ENCODE data around the gene ZNF550.

- RRBS, 2 experiments: under 1 to 6% methylated on average over 23 to 36 of the region's 59 CpGs
Observed at GRCh38 chr19:57559456-57560213, at the start of gene ZNF550. TSS of gene ZNF550 (minus strand) at chr19:57559863.

DNA sequence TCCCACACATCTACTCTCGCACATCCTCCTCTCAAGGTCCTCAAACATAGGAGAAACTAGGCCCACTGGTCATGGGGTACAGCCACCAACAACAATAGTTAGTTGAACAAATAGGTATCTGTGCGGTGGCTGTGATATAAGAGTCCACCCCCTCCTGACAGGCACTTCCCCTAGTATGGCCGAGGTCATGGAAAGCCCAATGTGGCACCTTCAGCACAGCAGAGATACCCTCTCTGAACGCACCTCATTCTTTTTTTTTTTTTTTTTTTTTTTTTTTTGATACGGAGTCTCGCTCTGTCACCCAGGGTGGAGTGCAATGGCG is 1.3 kb downstream of the ZNF552 start:
- RRBS, 2 experiments: no CpG with 5 or more reads among the region's 7 CpGs

GRCh38 chr19:58037733-58038332 is 4.0 kb downstream of the ZSCAN1 start:
- RRBS, 2 experiments: 8 to 37% methylated on average over 7 of the region's 38 CpGs

DNA sequence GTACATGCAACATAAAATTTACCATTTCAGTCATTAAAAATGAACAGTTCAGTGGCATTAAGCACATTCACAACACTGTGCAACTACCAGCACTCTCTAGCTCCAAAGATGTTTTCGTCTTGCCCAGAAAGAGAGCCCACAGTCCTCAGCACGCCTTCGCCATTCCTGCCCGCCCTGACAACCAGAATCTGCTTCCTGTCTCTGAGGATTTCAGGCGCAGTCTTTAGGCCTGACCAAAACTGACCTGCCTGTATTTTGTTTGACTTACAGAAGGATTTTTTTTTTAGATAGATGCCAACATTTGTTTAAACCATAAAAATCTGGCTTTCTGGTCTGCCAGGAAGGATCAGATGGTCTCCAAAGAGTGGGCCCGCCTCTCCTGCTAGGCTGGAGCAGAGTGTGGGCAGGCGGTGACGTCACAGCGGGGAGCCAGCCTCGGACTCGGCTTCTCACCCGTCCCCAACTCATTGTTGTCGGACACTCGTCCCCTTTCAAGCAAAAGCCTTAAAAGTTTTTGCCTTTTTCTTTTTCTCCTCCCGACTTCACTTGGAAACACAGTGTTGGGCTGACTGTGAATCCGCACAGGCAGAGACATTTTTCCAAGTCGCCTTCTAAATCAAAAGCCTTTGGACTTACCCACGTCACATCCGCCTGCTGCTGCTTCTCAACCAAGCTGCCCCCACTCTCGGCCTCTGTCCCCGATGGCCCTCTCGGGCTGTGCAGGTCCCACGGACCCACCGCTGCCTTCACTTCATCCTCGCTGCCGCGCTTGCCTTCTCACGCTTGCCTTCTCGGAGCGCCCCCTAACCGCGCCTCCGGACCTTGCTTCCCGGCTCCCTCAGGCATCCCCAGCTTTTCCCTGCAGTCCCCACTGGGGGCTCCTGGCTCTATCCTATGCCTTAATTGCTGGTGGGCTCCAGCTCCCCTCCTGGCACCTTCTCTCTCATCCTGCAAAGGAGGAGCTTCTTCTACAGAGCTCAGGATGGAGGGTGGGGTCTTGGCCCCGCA is 4.2 kb upstream of the ZNF135 start:
- RRBS, 2 experiments: no CpG with 5 or more reads among the region's 35 CpGs

GRCh38 chr19:58306249-58306689 is 1.1 kb downstream of the ERVK3-1 start:
- RRBS, 2 experiments: no CpG with 5 or more reads among the region's 3 CpGs

GRCh38 chr19:58434403-58435284 is 5.3 kb downstream of the ZNF132 start:
- RRBS, 2 experiments: no CpG with 5 or more reads among the region's 2 CpGs

- RRBS, 2 experiments: no CpG with 5 or more reads among the region's 9 CpGs
Observed at GRCh38 chr19:58472860-58473926, 3.0 kb upstream of the ZNF446 start.

GRCh38 chr19:58474055-58474530 is 2.1 kb upstream of the ZNF446 start:
- RRBS, 2 experiments: no CpG with 5 or more reads among the region's 6 CpGs

DNA sequence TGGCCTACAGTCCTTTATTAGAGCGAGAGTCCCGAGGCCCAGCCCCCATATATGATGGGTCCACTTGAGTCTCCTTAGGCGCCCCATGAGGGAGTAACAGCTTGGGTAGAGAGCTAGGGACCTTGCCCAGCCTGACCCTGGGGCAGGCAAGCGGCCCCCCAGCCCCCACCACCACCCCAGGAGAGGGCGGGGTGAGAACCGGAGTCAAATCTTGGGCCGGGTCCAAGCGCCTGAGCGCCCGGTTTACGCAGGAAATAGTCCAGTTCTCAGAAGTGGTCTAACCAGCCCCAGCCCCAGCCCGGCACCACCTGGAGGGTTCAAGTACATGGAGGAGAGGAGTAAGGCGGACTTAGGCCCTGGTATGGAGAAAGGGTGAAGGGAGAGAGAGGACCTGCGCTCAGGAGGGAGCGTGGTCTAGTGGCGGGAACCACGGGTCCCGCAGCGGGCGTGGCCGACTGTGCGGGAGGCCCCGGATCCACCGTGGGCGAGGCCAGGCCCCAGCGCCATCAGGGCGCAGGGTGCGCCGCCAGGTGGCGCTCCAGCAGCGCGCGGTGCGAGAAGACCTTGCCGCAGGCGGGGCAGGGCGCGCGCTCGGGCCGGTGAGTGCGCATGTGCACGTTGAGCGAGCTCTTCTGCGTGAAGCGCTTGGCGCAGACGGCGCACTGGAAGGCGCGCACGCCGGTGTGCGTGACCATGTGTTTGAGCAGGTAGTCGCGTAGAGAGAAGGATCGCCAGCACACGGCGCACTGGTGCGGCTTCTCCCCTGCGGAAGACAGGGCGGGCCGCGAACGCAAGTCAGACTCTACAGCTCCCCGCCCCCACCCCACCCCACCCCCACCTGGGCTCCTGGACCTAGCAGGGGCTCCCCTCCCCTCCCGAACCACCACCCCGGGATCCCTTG is 2.0 kb upstream of the SLC27A5 start:
- RRBS, 2 experiments: 9 to 14% methylated on average over 14 to 18 of the region's 68 CpGs

GRCh38 chr19:58543578-58543872 is 339 bp upstream of the TRIM28 start:
- RRBS, 2 experiments: no CpG with 5 or more reads among the region's 19 CpGs

DNA sequence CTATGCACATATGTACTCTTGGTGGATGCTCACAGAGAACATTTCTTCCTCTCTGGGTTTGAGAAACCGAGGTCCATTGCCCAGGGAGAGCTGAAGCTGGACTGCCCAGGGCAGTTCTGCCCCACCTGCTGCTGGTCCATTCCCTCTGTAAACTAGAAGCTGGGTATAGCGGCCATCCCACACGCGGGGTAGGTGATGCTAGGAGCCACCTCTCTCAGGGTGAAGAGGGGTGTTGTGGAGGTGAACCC is 3.1 kb upstream of the UBE2M start:
- RRBS, 2 experiments: no CpG with 5 or more reads among the region's 4 CpGs

GRCh38 chr19:58561819-58562242 is 3.4 kb upstream of the UBE2M start:
- RRBS, 2 experiments: no CpG with 5 or more reads among the region's 24 CpGs

DNA sequence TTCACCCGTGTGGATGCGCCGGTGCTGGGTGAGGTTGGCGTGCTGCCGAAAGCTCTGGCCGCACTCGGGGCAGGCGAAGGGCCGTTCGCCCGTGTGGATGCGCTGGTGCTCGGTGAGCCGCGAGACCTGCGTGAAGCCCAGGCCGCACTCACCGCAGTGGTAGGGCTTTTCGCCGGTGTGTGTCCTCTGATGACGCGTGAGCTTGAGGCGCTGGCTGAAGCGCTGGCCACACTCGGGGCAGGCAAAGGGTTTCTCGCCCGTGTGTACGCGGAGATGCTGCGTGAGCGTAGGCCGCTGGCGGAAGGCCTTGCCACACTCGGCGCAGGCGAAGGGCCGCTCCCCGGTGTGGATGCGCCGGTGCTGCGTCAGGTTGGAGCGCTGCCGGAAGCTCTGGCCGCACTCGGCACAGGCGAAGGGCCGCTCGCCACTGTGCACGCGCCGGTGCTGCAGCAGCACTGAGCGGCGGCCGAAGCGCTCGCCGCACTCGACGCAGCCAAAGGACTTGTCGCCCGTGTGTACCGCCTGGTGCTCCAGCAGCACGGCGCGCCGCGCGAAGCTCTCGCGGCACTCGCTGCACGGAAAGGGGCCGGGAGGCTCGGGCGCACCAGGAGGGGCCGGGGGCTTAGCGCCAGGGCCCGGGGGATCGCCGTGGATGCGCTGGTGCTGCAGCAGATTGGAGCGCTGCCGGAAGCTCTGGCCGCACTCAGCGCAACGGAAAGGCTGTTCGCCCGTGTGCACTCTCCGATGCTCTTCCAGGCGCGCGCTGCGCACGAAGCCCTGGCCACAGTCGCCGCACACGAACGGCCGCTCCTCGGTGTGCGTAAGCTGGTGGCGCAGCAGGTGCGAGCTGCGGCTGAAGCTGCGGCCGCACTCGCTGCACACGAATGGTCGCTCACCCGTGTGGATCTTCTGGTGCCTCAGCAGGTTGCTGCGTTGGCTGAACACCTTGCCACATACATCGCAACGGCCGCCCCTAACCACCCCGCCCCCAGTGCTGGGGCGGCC is 4.1 kb upstream of the UBE2M start:
- RRBS, 2 experiments: 34 to 36% methylated on average over 15 of the region's 116 CpGs